Lung (tissue), 4 donors: ENCODE measurements around a stretch of chr6.

- PRO-cap = no peak
- RAMPAGE, long total RNA = no peak
- RRBS = no CpG with 5 or more reads among the region's 5 CpGs
Measured at GRCh38 chr6:136267935-136268786, 18.1 kb upstream of the MTFR2 start.

DNA sequence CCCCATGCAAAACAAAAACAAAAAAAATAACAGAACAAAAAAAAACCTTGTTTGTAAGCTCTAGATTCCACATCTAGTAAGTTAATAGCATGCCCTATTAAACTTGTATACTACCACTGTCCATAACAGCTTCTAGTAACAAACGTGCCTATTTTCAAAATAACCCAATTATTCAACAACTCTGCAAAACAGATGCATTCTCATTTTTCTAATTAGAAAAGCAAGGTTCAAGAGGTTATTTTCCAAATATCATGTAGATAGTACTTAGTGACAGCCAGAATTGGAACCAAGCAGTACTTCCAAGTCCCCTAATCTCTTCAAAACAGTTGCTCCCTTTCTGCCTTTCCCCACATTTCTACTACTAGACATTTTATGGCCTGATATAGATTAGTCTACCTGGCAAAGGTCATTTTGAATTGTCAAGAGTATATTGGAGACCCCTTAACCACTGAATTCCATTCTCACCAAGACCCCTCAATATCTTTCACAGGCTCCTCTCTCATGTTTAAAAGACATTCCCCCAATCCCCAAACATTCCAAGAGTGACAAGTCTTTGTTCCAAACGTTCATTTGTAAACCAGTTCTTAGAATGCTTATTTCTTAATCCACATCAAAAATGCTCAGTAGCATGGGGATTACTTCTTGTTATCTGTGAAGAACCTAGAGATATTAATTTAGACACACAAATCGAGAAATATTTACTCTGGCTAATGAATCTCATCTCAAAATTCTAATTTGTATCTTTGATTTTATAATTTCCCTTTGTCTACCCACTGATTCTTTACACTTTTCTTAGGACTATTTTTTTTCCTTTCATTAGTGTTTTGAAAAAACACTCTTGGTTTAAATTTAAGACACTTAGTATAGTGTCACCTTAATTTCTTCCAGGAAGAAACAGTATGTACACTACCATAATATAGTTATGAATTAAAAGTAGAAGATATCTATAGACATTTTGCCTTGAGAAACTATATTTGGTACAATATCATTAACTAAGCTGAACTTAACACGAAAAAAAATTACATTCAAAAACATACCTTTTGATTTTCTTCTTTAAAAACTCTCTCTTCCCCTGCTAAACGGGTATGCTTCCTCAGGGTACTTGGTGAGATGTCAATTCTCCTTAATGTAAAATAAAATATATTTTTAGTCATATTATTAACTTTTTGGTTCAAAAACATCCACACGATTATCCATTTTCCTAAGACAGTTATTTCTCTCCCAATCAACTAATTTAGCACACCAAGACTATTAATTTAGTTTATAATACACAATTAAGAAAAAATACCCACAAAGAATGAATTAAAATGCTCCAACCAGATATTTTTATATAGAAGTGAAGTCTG is 18.2 kb downstream of the BCLAF1 start:
- PRO-cap = no peak
- RAMPAGE, long total RNA = no peak
- RRBS = no CpG with 5 or more reads among the region's 6 CpGs

GRCh38 chr6:136402142-136402637 is 112.5 kb upstream of the BCLAF1 start:
- PRO-cap = no peak
- RAMPAGE, long total RNA = no peak
- RRBS = no CpG with 5 or more reads among the region's 4 CpGs

GRCh38 chr6:136427012-136427377 is 123.2 kb downstream of the MAP7 start:
- PRO-cap = no peak
- RAMPAGE, long total RNA = no peak
- RRBS = no CpG with 5 or more reads among the region's 5 CpGs

DNA sequence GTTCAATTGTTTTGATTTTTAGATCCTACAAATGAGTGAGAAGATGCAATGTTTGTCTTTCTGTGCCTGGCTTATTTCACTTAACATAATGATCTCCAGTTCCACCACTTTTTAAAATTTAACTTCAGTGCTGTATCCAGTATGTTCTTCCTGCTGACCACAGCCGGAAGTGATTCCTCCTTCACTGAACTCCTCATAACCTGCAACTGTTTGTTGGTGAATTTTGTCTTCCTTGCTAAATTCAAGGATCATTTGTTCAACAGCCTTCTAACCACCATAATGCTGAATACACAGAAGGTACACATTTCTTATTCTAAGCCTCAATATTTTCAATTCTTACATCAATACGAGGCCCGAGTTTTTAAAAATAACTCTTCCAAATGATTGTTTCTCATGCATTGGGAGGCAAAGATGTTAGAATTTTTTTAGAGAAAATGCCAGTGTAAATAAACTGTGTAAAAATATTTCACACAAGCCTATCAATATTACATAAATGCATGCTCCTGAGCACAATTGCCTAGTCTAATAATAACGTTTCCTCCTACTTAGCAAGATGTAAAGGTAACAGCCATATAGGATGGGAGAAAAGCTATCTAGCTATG is 3.7 kb downstream of the MAP7 start:
- PRO-cap = no peak
- RAMPAGE, long total RNA = no peak
- RRBS = no CpG with 5 or more reads among the region's 4 CpGs

DNA sequence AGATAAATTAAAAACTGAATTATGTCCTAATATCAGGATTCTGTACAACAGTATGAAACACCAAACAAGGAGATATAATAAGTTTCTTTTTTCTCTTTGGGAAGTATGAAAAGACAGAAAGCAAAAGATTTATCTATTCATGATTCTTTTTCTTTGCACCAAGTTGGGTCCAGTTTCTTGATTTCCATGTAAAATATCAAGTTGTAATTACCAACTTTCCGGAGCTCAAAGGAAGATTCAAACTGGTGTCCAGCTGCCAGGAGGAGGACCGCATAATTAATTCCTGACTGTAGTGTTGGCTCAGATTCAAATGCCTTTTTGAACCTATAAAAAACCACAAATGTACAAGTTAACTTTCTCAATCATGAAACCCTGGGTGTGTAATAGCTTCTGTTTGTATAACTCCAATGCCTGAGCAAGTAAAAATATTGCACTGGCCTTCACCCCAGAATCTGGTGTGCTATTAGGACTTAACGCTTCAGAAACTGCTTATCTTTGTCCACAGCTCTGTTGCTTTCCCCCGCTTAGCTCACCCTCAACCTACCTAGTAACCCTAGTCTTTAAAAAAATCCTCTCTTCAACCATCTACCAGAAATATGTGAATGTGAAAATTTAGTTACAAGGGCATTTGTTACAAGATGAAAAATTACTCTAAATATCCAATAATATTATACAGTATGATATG is 119.0 kb upstream of the MAP7 start:
- PRO-cap = no peak
- RAMPAGE, long total RNA = no peak
- RRBS = no CpG with 5 or more reads among the region's 4 CpGs

DNA sequence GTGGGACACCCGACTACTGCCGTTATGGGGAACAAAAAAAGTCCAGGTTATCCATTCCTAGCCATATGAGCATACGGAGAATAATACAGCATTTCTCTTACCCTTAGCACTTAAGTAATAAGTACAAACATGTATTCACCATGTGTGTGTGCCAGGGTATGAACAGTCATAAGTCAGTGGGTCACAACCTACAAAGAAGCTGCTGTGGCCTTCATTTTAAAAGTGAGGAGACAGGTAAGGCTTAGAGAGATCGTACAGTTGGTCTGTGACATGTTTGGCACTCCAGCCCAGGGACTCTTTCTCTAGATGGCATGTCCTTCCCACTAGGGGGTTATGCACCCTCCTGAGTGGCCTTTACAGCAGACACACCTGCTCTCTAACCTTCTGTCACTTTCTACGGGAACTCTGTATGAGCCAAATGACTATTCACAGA is 91.4 kb downstream of the MAP3K5 start:
- PRO-cap = no peak
- RAMPAGE, long total RNA = no peak
- RRBS = no CpG with 5 or more reads among the region's 5 CpGs

GRCh38 chr6:136751551-136752156 is 40.6 kb downstream of the MAP3K5 start:
- PRO-cap = no peak
- RAMPAGE, long total RNA = no peak
- RRBS = no CpG with 5 or more reads among the region's 6 CpGs

GRCh38 chr6:136969368-136970200 is 47.5 kb downstream of the SLC35D3 start:
- PRO-cap = no peak
- RAMPAGE, long total RNA = no peak
- RRBS = no CpG with 5 or more reads among the region's 13 CpGs

GRCh38 chr6:137102932-137103528 is 58.3 kb upstream of the IL20RA start:
- PRO-cap = no peak
- RAMPAGE, long total RNA = no peak

DNA sequence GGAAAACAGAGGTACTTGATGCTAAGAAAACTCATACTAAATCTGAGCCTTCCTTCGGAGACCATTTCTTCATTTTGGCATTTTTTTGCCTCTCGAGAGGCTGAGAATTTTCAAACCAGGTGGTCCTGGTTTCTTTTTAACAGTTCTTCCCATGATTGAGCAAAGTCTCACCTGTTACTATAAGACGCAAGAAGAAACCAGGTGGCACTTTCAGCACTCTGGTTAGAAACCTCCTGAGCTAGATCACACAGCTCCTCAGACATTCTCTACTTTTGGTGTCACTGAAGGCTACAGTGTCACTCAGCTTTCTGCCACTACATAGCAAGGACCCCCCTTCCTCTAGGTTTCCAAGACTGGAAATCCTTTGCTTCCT is 7.3 kb downstream of the IFNGR1 start:
- PRO-cap = no peak
- RAMPAGE, long total RNA = no peak
- RRBS = no CpG with 5 or more reads among the region's 3 CpGs

- PRO-cap = no peak
- RAMPAGE, long total RNA = no peak
- RRBS = no CpG with 5 or more reads among the region's 5 CpGs
Measured at GRCh38 chr6:137230589-137231025, 11.4 kb upstream of the IFNGR1 start.

DNA sequence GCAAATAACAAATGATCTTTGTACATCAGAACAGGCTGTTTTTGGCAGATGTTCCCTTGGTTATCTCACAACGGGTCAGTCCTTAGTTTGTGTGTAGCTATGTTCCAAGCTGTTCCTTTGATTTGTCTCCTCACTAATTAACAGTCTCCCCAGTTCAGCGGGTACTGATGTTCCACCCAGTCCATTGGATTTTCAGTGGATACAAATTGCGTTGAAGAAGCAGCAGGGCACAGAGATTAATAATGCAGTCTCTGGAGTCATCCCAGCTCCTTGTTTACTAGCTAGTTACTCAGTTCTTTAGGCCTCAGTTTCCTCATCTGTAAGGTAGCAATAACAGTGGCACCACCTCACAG is 131.2 kb upstream of the IFNGR1 start:
- PRO-cap = no peak
- RAMPAGE, long total RNA = no peak
- RRBS = no CpG with 5 or more reads among the region's 3 CpGs

DNA sequence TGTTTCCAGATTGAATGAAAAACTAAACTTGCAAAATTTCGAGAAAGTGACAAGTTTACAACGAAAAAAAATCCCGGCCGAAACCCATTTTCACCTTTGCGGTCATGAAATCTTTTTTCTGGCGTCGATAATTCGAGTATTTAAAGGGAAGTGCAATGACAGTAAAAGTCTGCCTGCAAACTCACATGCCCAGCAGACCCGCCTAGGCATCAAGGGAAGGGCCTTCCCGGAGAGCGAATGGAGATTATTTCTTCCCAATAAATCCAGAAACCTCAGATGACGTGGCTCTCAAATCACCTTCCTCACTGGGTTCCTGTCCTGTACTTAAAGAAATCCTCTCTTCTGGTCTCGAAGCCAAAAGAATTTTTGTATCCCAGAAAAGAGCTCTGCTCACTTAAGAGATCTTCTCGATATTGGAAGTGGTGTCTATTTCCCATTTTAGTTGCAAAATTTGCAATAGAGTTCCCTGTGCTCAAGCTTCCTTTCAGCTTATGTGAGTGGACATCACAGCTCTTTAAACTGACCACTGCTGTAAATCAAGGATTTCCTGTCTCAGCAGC is 4.1 kb downstream of the OLIG3 start:
- PRO-cap = no peak
- RAMPAGE, long total RNA = no peak
- RRBS = no CpG with 5 or more reads among the region's 14 CpGs

DNA sequence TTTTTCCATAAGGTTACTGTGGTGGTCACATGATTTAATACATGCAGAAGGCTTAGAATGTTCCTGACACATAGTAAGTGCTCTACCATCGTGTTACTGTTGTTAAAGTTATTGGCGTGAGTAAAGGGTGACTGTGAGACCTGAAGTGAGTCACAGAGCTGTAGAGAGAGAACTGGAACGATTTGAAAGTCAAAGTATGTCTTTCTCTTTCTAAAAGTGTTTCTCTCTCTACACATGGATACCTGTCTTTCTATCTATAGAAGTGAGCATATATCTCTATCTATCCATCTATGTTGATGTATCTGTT is 153.9 kb upstream of the OLIG3 start:
- PRO-cap = no peak
- RAMPAGE, long total RNA = no peak
- RRBS = no CpG with 5 or more reads among the region's 3 CpGs

DNA sequence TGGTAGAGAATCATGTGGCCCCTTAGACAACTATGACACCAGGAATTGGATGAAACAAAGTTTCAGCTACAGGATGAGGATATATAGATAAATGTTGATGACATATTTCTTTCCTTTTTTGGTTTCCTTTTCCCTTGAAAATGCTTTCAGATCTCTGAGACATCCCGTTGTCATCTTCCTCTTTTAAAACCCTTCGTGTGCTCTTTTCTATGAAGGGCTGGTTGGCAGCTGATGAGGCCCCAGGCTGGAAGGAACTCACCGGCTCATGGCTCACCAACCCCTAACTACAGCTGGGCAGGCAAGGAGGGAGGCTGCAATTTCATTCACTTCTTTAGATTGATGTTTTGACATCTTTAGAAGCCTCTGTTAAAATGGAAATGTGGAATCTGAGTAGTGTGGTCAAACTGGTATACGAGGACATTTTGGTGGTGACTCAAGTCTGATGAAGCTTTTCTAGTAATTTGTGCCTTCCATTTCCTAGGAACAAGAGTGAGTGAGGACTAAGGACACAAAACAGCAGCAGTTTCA is 167.8 kb upstream of the TNFAIP3 start:
- PRO-cap = no peak
- RAMPAGE, long total RNA = no peak
- RRBS = no CpG with 5 or more reads among the region's 4 CpGs

GRCh38 chr6:137734923-137735284 is 132.2 kb upstream of the TNFAIP3 start:
- PRO-cap = no peak
- RAMPAGE, long total RNA = no peak
- RRBS = no CpG with 5 or more reads among the region's 4 CpGs

DNA sequence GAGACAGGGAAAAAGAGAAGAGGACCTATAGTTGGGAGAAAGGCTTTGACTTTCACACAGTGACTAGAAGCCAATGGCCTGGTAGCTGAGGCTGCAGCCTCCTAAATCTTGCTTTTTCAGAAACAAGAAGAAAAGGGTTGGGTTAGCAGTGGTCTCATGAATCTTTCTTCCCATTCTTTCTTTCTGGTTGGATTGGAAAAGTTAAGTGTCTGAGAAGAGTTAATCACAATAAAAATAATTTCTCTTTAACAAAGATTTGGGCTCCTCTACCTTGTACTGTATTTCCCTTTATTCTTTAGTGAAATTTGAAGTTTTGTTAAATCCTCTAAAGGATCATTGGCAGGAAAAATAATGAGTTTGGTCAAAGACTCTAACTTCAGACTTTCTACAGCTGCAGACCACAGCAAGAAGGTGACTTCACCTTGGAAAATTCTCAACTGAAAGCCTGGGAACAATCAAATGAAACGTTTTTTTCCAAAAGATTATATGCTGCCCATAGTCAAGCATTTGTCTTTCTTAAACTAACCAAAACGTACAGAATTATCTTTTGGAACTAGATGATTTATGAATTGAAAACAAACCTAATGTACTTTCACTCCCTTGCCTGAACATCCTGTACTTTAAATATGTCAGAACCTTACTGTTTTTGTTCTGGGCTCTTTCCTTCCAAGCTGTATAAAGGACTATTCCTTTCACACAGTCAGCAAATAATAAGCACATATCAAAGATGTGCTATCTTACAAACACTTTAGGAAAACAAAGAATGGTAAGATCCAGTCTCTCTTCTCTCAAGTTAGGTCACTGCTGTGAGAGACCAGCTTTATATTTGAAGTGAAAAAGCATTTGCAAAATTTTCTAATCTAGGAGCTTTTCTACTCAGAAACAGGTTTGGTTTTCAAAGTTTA is 62.5 kb upstream of the TNFAIP3 start:
- PRO-cap = no peak
- RAMPAGE, long total RNA = no peak
- RRBS = no CpG with 5 or more reads among the region's 2 CpGs

DNA sequence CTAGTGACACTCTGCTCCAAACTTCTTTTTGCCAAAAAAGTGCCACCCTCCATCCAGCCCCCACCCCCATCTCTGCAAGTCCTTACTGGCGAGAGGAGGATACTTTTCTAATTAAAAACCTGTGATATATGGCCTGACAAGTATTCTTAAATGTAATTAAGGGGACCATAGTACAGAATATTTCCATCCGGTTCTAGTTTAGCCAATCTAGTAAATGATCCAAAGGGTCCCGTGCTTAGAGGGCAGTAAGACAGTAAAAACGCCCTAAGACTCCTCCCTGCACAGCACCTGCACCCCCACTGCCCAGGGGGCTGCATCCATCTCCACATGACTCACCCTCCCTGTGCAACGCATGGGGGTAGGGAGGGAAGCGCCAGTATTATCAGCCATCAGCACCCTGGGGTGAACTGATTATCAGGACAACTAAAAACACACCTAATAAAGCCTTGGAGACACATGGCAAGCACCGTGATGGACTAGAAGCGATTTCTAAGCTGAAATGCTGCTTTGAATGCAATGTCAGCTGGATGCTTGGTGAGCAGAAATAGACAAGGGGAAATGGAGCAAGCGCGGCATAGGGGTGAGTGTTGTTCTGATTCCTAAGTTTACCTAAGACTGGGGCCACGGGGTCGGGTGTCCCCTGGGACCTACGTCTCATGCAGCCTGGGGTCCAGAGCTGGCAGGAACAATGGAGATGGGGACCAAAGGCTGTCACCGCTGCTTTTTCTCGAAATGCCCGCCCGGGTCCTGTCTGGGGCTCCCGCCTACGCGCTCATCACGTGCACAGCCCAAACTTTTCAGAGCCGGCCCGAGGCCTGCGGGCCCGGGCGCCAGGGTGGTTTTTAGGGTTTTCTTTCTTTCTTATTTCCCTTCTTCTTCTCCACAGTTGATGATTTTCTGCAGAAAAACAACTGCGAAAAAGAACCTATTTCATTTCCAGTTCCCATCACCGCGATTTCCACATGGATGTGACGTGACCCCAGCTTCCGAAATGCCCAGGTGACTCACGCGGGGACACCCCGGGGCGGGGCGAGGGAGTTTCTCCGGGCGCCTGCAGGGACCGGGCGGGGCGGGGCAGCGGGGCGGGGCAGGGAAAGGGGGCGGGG is 732 bp upstream of the TNFAIP3 start:
- PRO-cap = bidirectional peak, plus-strand start outside the sequence, minus-strand start at position 970 of the sequence
- RAMPAGE, long total RNA = no peak
- RRBS = 2% methylated on average over 7 of the region's 44 CpGs

DNA sequence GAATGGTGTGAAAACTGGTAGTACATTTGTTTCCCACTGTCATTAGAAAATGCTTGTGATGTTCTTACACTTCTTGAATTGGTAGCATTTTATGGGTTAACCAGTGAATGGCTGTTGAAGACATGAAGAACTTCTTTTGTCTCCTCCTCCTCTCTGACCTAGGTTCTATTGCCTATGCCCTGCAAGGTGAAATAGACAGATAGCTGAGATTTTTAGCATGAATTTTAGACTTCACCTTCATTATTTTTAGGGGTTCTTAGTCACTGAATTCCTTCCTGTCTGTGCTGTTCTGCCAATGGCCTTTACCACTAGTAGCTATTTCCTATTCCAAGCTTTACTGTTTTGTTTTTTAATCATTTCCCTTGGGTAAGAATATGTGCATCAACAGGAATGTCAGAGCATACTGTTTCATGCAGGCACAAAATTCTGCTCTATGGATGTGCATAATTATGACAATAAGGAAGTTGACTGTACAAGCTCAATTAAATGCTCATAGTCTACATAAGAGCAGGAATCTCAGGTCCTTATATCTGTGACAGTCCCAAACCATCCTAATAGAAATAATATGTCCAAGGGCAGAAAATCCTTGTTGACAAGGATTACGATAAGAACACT is 4.9 kb downstream of the TNFAIP3 start:
- PRO-cap = no peak
- RAMPAGE, long total RNA = no peak
- RRBS = no CpG with 5 or more reads among the region's 1 CpG